ENCODE measurements around the genes CD300LD, KCTD2 and SUMO2.

DNA sequence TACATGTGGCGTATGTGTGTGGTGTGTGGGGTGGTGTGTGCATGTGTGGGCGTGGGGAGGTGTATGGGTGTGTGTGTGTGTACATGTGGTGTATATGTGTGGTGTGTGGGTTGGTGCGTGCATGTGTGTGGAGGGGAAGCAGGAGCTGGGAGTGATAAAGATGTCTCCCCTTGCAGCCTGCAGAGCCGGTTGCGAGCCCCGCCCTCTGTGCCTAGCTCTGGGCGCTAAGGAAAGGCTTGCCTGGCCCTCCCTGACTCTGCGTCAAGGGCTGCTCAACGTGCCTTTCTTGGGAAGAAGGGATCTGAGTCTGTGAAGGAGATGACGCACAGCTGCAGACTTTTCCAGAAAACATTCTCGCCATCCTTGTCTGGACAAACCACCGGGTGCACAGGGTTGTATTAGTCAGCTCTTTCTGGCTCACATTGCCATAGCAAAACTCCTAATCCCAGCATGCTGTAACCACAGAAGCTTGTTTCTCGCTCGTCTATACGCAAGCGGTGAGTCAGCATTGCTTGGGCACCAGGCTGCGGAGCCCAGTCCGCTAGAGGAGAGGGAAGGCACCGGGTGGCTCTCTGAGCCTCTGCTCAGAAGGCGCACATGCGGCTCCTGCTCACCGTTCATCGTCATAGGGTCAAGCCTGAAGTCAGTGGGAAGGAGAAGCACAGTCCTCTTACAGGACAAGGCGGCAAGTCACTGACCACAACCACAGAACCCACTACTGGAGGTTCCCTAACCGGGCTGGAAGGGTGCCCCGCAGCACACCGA, 22.7 kb downstream of the CD300LD start:
- PRO-cap, result no peak

- PRO-cap, result no peak
Measured at GRCh38 chr17:74592065-74592572, at the start of gene CD300LD. Gene CD300LD (minus strand): TSS chr17:74592283.

DNA sequence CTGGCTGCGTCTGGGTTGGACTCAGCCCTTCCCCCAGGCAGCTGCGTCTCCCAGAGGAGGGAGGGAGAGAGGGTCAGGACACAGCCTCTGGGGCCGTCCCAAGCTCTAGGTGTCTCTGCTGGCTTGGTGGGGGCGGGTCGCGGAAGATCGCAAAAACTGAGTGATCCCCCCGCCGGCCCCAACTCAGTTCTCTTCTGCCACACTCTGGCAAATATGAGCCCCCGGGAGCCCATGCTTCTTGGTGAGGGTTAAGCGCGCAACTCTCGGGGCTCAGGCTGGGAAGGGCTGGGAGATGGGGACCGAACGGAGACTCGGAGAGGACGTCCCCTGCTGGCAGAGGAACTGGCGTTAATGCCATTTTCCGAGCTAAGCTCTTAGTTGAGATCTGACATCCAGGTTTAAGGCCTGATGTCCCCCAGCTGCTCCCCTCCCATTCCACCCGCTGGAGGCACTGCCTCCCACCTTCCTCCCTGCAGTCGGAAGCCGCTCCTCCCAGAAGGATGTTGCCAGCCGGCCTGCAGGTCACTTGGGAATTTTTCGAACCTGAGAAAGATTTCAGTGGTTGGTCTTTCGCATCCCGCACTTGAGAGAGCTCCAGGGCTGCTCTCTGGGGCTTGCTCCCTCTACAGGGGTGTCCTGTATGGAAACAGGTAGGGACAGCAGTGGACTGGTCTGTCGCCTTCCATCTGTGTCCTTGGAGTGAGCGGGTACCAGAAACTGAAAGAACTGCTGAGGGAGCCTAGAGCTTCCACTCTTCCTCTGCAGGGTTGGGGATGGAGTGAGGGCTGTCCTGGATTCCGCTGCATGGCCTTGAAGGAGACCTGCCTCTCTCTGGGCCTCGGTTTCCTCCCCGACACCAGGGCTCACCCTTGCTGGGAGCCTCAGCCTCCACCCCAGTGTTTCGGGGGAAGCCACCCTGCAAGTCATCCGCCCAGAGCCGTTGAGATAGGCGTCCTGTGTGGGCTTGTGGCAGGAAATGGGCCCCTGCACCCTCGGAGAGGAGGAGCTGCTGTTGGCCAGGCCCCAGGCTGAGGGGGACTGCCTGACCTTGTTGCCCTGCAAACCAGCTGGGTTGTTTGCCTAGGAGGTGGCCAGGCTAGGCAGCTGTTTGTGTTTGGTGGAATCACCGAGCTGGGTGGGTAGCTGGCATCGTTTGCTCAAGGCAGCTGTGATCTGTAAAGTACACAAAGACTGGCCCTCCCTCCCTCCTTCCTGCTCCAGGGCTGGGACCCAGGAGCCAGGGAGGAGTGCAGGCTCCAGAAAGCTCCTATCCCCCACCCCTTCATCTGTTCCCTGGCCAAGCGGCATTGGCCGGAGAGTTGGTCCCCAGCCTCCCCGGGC, 832 bp downstream of the RAB37 start:
- PRO-cap, result no peak

GRCh38 chr17:74750215-74751086, 2.0 kb downstream of the NHERF1 start:
- PRO-cap, result no peak

DNA sequence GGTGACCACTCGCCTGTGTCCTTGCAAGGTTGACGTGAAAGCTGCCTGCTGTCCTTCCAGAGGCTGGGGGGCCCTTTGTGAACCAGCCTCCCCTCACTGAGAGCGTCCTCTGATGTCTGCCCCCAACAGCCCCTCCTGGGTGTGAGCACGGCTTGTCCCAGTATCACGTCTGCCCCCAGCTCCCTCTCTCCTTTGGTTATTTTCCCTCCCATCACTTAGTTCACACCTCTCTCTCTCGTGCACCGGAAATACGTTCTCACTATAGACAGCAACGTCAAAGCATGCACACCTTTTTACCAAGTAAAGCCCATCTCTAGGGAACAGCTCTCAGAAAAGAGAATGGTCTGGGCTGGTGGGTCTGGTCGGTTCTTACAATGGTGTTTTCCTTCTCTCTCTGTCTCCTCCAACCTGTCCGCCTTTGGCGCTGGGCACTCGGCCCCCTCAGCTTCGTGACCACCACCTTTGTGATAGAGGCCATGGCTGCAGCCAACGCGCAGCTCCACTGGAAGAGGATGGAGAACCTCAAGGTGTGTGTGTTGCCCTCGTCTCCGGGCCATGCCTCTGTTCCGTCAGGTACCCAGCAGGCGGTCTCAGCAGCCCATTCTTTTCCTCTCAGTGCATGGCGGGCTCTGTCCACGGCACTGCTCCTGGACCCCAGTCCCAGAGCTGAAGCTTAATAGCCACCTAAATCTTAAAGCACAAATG, 12.2 kb downstream of the TMEM104 start:
- PRO-cap, result no peak

DNA sequence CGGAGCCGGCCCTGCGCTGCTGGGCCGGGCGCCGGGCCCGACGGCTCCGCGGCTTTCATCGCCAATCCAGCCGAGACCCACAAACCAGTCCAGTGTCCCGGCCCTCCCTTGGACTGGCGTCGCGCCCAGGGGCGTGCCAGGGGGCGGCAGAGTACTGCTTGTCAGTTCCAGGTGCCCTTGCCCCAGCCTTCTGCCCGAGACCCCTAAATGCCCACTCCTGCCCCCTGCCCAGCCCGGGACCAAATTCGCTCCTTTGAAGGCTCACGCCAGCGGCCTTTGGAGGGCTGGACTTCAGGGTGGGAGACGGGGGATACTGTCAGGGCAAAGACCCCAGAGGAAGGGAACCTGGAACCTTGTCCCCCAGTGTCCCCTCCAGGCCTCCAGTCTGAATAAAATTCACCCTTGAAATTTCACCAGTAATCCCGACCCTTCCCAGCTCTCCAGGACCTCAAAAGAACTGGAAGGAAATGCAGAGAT, 701 bp downstream of the OTOP3 start:
- PRO-cap, result no peak

DNA sequence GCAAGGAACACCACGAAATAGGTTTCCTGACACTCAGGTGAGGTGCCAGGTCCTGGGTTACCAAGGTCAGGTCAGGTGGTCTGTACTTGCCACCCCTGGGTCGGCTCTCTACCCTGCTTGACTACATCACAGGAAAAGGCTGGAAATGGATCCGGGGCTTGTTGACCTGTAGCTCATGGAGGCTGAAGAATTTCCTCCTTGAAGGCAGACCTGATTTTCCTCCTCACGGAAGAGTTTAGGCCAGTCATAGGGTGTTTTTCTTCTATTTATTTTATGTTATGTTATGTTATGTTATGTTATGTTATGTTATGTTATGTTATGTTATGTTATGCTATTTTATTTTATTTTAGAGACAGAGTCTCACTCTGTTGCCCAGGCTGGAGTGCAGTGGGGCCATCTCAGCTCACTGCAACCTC, 4.7 kb upstream of the CDR2L start:
- PRO-cap, result no peak

GRCh38 chr17:75045956-75046817, 582 bp downstream of the ATP5PD start:
- PRO-cap, result no peak

- PRO-cap, result bidirectional peak, plus-strand start at chr17:75047225, minus-strand start at chr17:75046964
Measured at GRCh38 chr17:75046818-75047754, at the start of gene KCTD2. Gene KCTD2 (plus strand): TSS chr17:75047225.

- PRO-cap, result no peak
Measured at GRCh38 chr17:75148489-75148781, 5.9 kb downstream of the JPT1 start.

- PRO-cap, result no peak
Measured at GRCh38 chr17:75152542-75153139, 1.7 kb downstream of the JPT1 start.

DNA sequence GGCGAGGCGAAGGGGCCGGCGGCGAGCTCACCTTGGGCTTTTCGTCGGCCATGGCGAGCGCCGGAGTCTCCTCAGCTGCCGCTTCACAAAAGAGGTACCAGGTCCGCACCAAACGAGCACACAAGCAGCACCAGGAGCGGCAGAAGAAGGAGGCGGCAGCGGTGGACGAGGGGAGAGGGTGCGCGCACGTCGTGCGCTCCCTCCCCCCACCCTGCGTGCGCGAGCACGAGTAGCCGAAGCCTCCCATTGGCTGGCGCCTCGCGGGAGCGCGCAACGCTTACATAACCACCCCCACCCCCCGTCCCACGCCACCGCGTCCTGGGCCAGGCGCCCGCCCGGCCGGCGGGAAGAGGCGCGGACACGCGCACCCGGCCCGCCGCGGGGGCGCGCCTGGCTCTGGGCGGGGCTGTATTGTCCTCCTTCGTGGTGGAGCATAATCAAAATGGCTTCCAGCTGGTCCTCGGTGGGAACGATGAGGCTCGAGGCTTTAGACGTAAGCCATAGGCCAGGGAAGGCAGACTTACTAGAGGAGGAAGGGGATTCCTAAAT, at the start of gene SUMO2:
Gene SUMO2, minus strand, starts transcription at position 177 of the 549 bp plus-strand sequence.
- PRO-cap, result bidirectional peak, plus-strand start at position 434 of the sequence, minus-strand start at position 146 of the sequence

GRCh38 chr17:75209681-75210124, 4.2 kb downstream of the NUP85 start:
- PRO-cap, result no peak

DNA sequence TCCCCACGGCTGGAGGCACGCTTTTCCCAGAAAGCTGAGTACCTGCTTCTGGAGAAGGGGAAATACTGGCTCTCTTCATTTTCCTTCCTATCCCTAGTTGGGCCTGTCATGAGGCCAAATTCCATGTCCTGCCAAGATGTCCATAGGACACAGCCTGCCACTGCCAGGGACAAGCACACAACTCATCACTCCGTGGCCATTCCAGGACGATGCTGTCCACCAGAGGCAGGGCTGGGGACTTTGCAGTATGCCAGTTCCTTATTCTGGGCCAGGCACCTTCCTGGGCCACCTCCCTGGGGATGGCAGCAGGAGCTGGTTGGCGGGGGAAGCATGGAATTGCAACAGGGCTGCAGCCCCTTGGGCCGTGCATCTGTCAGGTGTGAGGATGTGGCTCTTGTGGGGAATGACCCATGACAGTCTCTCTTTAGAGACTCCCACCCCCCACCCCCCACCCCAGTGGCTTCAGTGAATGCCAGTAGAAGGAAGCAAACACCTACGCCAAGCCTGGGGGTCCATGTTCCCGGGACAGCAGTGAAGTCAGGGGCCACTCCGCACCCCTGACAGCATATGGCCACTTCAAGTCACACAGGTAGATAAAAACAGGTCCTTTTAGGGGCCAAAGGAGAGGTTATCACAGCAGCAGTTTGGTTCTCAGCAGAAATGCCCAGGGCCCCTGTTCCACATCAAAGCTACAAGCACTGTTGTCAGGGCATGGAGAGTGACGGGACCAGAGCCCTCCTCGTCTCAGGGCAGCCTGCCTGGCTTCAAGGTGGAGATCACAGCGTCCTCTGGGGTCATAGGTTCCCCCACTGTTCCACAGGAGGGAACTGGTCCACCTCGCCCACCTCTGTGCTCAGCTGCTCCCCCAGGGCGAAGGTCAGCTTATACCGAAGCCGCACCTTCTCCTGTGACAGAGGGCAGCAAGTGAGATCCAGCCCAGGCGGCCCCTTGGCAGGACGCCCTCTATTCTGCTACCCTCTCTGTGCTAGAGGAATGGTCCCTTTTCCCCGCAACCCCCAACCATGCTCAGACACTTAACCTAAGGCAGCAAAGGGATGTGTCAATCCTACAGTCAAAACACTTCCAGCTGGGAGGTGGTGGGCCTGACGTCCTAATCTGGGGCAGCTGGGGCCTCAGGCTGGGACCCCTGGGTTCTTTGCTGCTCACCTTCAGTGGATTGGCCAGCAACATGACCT, 23.5 kb downstream of the GGA3 start:
- PRO-cap, result no peak

DNA sequence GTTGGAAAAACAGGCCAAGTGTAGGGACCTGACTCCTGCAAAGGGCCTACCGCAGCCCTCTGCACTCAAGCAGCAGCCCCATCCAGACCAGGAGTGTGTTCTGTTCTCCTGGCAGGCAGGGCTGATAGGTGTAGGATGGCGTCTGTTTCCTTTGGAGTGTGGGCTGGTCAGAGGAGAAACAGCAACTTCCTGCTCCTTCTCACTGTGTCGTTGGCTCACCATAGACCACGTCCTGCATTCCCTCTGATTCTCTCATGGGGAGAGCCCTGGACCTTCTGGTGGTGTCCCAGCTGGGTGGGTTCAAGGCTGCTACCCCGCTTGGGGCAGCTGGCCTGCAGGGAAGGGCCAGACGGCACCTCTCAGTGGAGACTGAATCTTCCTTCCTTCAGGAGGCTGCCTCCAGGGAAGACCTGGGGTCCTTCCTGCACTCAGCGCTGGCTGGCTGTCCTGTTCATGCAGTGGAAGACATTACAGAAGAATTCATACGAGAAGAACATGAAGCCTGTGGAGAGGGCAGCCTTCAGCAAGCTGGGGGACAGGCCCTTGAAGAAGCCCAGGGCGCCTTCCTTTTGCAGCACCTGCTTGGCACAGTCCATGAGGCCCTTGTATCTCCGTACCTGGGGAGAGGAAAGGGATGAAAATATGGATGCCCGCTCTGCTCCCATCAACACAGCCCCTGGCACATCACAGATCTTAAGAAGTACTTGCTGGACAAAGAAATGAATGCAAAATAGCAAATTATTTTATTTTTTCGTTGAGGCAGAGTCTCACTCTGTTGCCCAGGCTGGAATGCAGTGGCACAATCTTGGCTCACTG, 2.2 kb upstream of the MIF4GD start:
- PRO-cap, result no peak

DNA sequence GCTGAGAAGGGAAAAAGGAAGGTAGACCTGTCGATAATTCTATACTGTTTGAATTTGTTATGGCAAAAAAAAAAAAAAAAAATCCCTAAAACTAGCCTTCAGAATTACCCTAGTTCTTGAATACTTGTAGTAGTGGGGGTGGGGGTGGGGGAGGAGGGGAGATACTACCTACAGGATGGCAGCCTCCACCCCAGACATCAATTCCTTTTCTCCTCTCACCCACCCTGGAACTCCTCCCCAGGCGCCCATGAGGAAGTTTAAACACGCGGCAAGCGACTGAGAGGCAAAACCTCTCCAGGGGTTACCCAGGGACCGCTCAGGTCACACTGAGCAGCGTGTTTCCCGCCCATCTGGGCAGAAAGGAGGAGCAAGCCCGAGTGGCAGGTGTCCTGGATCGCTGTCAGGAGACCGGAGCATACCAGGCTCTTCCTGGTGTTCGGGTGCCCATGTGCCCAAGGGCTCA, 611 bp downstream of the SLC25A19 start:
- PRO-cap, result unidirectional peak, plus-strand start at position 357 of the sequence

DNA sequence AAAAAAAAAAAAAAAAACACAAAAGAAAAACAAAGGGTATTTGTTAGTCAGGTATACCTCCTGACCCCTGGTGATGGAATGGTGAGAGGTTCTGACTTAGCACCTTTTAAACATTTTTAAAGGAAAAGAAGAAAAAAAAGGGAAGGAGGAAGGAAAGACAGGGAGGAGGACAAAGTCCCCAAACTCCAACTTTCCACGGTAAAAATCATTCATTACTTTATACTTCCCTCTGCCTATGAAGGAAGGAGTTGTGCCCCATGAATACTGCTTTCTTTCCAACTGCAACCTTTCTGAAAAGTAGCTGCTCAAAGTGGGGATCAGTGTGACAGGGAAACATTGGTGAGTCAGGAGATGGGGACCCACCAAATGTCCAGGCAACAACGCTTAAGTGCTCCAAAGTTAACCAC, 52.2 kb upstream of the SLC25A19 start:
- PRO-cap, result no peak

- PRO-cap, result no peak
Measured at GRCh38 chr17:75428755-75429330, 23.4 kb upstream of the GRB2 start.

DNA sequence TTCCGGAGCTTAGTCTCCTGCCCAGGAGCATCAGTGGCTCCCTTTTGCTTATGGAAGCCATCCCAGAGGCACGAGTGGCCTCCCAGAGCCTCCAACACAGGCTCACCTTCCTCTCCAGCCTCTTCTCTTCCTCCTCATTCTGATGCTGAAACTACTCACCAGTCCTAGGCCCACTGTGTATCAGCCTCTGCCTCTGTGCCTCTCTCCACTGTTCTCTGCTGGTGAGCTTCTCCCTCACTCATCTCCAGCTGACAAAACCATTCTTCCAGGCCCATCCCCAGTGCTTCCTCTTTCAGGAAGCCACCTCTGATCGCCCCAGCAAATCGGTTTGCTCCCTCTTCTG, 28.2 kb downstream of the CASKIN2 start:
- PRO-cap, result no peak

DNA sequence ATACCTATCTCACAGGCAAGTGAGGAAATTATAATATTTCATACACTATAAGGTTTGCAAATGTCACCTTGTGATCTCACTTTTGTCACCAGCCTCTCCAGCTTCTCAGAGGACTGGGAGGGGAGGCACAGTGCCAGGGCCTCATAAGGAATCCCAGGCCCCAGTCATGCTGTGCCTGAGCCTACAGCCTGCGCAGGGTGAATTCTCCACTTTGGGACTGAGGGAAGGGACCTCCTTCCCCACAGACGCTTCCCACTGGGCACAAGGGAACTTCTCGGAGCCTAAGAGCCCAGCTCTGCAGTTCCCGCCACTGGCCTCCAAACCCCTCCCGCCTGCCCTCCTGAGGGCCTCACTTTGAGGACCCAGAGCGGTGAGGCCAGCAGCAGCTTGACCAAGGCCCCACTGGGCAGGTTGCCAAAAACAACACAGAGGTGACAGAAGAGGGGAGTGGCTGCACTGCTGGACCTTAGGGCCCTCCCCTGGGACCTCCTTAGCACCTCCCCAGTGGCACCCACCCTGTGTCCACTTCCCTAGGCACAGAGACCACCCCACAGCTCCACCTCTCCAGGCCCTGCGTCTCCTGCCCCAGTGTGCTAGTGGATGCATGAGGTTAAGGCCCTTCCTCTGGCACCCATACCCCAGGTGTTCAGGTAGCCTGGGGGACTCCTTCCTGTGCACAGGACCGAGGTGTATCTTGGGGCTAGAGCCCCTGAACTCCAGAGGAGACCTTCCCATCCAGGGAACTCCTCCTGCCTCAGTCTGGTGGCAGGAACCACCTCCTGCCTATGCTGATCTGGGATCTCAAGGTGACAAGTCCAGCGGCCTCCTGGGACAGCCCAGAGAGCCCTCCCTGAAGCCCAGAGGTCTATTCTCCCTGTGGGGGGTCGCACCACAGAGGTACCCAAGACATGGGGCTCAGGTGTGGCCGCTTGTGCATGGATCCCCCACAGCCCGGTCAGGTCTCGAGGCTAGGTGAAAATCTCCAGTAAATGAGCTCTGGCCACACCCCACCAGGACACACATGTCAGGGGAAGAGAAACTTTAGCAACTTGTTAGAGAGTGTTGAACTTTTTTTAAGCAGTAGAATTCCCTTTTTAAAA, 3.5 kb downstream of the CASKIN2 start:
- PRO-cap, result no peak

Measured in WTC11 (cell line).